ENCODE measurements around the genes VSX1 and PYGB.

DNA sequence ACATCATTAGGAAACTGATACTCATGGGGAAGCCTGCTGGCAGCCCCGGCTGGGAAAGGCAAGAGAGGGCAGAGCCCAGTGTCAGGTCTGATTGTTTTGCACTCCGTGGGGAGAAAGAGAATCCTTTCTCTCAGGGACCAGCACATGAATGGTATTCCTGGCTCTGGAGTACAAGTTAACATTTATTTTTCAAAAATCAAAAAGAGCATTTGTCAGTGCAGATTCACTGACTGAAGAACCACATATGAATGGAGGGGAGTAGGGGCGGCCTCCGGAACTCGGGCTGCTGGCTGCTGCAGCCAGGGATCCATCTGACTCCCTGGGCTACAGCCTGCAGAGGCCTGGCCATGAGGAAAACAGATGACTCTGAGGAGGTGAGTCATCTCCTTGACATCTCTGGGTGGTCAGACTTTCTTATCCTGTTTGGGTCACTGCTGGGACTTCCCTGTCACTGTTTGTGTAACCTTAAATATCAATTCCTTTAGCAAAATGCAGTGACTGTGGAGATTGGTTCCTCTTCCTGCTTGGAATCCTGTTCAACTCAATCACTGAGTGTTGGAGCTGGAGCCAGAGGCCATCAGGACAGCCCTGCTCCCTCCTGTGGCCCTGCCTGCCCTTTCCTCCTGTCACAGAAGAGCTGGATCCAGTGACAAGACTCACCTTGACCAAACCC is 4.3 kb upstream of the CST1 start:
- PRO-cap = no peak

DNA sequence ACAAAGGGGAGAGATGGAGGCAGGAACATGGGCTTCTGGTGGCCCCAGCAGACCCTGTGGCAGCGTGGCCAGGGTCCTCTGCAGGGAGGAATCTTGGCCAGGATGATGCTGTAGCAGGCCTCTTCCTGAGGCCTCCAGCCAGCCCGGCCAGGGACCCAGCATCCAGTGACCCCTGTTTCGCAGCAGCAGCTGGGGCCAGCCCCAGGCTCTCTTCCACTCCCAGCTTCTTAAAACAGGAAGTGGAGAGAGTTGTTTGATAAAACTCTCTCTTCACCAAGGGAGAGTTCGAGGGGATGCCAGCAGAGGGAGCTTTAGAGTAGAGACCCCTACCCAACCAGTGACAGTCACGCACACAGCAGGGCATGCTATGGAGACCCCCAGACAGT is 10.1 kb downstream of the GGTLC1 start:
- PRO-cap = no peak

GRCh38 chr20:24746476-24746700 is 202.7 kb upstream of the CST7 start:
- PRO-cap = no peak

- PRO-cap = no peak
Measured at GRCh38 chr20:24953575-24954313, 4.7 kb downstream of the CST7 start.

- PRO-cap = no peak
Measured at GRCh38 chr20:24955073-24955443, 6.0 kb downstream of the CST7 start.

GRCh38 chr20:24965009-24965781 is 16.1 kb downstream of the CST7 start:
- PRO-cap = no peak

GRCh38 chr20:24983733-24984557 is 8.6 kb downstream of the APMAP start:
- PRO-cap = no peak

DNA sequence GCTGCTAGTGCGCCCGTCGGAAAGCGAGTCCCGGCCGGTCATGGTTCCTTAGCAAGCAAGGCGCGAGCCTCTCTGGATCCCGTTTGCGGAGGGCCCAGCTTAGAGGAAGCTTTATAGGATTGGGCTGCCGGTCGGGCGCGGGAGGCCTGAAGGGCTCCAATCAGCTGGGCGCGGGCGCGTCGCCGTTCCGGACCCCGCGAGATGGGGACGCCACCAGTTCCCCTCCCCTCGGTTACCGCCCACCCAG is at the start of gene VSX1:
Gene VSX1 (minus strand): TSS at position 87 of the 247 bp plus-strand sequence.
- PRO-cap = no peak

DNA sequence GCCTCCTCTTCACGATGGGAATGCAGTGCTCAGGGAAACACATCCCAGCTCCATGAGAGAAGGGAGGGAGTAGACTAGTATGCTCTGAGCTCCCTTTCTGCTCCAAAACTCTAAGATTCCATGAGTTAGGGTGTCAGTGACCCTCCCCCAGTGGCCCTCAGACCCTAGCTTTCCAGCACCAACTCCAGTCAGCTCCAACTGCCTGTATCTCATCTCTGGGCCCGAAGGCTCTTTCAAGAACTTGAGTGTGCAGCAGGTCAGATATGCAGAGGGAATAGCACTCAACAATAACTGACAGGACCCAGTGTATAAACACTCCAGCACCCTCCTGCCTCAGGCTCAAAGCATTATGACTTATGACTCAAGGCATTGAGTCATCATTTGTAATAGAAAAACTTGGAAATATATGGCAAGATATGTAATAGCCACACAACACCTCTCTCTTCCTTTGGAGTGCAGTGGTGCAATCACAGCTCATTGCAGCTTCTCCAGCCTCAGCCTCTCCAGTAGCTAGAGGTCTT is 16.8 kb upstream of the ENTPD6 start:
- PRO-cap = no peak

GRCh38 chr20:25195066-25195496 is 431 bp upstream of the ENTPD6 start:
- PRO-cap = no peak

DNA sequence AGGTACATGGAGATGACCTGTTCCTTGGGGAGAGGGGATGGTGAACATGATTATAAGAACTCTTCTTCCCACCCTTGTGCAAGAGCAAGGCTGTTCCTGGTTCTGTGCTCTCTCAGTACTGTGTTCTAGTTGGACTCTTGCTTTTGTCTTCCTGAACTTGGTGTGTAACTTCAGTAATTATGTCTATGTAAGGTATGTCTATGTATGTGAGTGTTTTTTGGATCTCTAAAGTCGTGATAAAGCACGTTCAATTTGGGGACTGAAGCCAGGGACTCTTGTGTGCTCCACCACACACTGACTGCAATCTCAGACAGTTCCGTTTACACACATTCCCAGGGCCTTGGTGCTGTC is 2.1 kb downstream of the ENTPD6 start:
- PRO-cap = no peak

- PRO-cap = no peak
Measured at GRCh38 chr20:25220728-25221351, 25.3 kb downstream of the ENTPD6 start.

GRCh38 chr20:25221592-25222540 is 26.0 kb upstream of the PYGB start:
- PRO-cap = no peak

DNA sequence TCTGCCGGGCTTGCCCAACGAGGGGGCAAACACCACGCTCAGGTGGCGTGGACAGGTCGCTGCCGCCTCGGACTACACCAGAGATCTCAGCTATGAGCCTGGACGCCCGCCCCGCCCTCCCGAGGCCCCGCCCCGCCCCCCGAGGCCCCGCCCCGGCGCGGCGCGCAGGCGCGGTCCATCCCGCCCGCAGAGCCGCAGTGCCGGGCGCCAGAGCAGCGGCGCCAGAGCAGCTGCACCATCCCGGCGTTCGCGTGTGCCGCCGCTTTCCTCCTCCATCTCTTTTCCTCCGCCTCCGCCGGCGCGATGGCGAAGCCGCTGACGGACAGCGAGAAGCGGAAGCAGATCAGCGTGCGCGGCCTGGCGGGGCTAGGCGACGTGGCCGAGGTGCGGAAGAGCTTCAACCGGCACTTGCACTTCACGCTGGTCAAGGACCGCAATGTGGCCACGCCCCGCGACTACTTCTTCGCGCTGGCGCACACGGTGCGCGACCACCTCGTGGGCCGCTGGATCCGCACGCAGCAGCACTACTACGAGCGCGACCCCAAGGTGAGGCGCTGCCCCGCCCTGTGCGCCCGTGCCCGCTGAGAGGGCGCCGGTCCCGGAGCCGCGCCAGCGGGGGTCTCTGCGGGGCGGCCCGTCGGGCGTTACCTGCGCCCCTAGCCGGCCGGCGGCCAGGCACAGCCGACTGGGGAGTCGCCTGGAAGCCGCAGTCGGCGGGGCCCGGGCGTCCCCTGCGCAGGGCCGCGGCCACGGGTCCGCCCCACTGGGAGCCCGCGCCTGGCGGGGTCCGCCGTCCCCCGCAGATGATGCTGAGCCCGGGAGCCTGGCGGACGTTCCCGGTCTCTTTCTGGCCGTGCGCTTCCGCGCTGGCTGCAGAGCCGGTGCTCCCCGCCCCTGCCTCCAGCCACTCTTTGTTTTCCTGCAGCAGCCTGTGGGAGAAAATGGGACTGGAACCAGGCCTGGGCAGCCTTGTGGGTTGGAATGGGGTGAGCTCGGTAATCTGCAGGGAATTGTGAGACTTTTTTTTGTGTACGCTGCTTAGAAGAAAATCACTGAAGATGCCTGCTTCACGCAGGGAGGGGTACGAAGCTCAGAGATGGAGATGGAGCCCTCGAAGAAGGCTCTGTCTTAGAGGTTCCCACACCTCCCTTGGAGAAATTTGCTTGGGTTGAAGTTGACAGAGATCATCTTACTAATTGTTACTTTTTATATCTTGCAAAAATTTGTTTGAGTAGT is at the start of gene PYGB:
Gene PYGB (plus strand): TSS at position 210 of the 1,236 bp plus-strand sequence.
- PRO-cap = bidirectional peak, plus-strand start at position 224 of the sequence, minus-strand start at position 88 of the sequence; bidirectional peak, plus-strand start at position 487 of the sequence, minus-strand start at position 399 of the sequence

- PRO-cap = no peak
Measured at GRCh38 chr20:25295247-25296176, 47.6 kb downstream of the PYGB start.

- PRO-cap = no peak
Measured at GRCh38 chr20:25300345-25301387, 52.8 kb downstream of the PYGB start.

- PRO-cap = bidirectional peak, plus-strand start at chr20:25584814, minus-strand start at chr20:25584688; bidirectional peak, plus-strand start at chr20:25585294, minus-strand start at chr20:25585208
Measured at GRCh38 chr20:25584719-25585384, 479 bp downstream of the NINL start.

DNA sequence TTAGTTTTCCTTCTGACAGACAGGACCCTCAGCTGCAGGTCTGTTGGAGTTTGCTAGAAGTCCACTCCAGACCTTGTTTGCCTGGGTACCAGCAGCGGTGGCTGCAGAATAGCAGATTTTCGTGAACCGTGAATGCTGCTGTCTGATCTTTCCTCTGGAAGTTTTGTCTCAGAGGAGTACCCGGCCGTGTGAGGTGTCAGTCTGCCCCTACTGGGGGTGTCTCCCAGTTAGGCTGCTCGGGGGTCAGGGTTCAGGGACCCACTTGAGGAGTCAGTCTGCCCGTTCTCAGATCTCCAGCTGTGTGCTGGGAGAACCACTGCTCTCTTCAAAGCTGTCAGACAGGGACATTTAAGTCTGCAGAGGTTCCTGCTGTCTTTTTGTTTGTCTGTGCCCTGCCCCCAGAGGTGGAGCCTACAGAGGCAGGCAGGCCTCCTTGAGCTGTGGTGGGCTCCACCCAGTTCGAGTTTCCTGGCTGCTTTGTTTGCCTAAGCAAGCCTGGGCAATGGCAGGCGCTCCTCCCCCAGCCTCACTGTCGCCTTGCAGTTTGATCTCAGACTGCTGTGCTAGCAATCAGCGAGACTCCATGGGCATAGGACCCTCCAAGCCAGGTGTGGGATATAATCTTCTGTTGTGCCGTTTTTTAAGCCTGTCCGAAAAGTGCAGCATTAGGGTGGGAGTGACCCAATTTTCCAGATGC is 22.4 kb upstream of the ZNF337 start:
- PRO-cap = no peak

DNA sequence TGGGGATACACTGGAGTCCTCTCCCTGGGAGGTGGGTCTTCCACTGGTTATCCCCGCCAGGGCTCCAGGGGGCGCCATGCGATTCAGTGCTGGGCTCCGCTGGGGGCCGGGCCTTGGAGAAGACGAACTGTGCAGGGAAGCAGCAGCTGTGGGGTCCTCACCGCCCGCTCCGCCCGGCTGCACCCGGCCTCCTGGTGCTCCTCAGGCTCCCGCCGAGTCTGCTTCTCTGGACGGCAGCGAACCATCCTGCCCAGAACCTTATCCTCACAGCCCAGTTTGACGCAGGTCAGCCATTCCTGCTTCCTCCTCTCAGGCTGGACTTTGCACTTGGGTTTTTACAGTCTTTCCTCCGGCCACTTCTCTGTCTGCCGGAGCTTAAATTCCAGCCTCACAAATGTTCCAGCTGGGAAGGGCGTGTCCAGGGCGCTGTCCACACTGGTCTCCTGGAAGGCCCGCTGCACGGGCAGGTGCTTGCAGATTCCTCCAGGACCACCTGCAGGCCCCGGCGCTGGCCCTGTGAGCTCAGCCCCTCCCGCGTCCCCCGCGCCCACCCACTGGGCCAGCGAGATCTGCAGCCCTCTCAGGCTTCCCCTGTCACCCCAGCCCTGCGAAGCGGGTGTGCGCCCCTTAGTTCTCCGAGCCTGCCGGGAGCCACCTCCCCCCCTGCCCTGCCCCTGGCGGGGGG is 1830.0 kb upstream of the DEFB115 start:
- PRO-cap = no peak

DNA sequence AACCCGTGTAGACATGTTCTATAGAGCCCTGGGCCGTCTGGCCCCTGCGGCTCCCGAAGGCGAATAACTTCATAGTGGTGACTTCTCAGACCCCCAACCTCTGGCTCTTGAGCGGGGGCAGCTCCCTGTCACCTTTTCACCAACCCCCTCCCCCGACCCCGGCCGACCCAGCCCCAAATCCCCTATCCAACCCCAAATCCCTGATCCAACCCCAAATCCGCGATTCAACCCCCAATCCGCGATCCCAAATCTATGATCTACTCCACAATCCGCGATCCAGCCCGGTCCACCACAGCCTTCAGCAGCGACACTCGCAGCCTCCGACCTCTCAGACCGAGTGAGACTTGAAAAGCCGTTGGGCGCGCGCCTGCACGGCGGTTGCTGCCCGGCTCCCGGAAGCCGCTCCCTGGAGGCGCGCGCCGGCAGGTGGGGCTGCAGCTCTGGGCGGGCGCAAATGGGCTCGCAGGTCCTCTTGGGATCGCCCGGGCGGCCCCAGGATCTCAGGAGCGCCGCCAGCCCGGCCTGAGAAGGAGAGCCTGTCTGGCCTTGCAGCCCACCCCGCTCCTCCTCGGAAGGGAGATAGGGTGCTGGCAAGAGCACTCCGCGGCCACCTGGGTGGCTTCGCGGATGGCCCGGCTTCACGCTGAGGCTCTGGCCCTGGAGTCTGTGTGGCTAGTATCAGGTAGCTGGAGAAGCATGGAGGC is 533.5 kb upstream of the DEFB115 start:
- PRO-cap = bidirectional peak, plus-strand start at position 475 of the sequence, minus-strand start at position 346 of the sequence

Measured in Calu3 (cell line).